Pulmonary artery (tissue), 1 donor: Measurements from ENCODE around the genes CCDC32, RPUSD2, KNL1, RHOV and CHAC1.

GRCh38 chr15:40389428-40390516 lies 7.3 kb downstream of the KNSTRN start:
- PRO-cap = no peak

DNA sequence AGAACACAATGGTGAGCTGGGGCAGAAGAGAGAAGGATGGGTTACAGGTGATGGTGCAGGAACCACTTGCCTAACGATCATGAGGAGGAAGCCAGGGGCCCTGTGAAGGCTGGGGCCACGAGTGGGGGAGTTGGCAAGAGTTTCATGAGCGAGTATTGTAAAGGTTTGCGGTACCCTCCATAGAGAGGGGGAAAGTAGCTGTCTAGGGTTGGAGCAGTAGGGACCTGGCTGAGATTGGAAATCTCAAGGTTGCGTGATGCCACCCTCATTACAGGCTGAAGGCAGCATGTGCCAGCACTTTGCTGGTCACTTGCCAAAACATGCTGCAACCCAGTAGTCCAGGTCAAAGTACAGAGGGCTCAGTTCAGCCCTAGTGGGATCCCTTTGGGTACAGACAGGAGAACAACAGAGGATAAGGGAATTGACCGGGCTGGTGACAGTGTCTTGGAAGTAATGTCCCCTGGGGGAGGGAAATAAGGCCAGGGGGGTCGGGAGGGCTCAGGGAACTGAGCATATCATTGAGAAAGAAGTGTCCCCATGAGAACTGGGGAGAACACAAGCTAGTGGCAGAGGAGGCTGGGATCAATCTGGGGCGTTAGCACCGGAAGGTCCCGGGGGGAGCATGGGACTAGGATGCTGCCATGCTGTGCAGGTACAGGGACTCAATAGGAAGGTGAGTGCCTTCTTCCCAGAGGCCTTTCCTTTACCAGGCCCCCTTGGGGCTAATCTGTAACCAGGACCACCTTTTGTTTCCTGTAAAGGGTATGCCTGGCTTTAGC lies 6.8 kb downstream of the IVD start:
- PRO-cap = no peak

DNA sequence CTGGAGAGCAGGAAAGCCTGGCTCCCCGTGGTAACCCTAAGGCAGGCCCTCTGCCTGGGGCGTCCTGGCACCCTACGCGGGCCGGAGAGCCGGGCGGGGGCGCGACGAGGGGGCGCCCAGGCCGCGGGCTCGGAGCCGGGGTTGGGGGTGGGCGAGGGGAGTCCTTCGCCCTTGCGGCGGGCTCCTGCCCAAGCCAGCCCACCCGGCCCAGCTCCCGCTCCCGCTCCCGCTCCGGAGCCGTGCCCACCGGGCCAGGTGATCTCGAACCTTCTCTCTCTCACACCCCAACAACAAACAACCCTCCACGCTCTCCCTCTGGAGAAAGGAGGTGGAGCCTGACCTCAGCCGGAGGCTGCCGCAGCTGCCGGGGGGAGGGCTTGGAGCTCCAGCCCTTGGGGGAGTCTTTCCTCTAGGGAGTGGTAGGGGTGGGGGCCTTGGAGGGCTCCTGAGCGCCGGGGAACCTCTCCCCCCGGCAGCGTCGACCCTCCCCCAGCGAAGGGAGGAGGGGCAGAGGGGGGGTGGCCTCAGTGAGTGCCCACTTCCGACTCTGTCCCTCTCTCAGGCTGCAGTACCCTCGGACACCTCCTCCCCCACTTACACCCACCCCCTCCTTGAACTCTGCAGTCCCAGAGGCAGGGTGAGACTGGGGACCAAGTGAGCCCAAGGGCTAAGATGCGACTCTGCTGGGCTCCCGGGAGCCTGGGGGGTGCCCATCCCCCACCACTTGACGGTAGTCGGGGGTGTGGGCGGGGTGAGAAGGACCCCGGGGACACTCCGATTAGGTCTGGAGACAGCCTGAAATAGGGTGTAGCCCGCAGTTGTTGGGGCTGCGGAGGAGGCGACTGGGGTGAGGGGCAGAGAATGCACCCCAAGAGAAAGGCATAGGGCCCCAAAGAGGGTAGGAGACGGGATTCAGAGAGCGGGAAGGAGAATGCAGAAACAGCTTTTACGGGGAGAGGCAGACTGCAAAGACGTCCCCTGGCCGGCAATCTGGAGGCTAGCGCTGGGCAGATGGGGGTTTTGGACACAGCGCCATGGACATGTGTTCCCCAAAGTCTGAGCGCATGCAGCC lies 4.4 kb upstream of the BAHD1 start:
- PRO-cap = no peak

- PRO-cap = no peak
Measured at GRCh38 chr15:40442098-40442670, 1.4 kb downstream of the BAHD1 start.

DNA sequence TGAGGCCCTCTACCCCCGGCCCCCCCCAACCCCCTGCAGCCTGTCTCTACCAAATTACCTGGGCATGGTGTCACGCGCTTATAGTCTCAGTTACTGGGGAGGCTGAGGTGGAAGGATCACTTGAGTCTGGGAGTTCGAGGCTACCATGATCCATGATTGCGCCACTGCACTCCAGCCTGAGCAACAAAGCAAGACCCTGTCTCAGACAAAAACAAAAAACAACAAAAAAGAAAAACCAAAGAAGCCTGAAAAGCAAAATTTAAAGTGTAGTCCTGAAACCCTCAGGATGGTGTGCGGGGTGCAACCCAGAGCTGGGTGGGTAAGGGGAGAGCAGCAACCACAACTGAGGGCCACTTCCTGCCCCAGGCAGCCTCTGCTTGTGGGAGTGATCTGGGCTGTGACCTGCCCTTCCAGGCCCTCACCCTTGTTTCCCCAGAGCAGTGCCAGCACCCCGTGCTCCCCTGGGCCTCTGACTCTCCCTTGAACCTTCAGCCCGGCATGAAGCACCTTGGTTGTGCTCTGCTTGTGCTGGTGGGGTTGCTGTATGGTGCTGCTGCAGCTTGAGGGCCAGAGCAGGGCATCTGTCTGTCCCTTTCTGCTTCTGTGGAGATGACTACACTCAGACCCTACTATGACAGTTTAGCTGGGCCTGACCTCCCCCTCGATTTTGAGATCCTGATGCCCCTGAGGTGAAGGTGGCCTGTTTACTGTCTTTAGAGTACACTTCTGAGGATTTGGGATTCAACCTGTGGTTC lies 13.2 kb downstream of the BAHD1 start:
- PRO-cap = no peak

GRCh38 chr15:40564222-40565427 lies at the start of gene CCDC32:
CCDC32 (minus strand) TSS chr15:40565042.
- PRO-cap = bidirectional peak, plus-strand start at chr15:40565191, minus-strand start at chr15:40565011

- PRO-cap = unidirectional peak, plus-strand start at chr15:40569299; unidirectional peak, plus-strand start at chr15:40569365
Measured at GRCh38 chr15:40569020-40570122, at the start of gene RPUSD2. RPUSD2 (plus strand) TSS chr15:40569299.

- PRO-cap = no peak
Measured at GRCh38 chr15:40582639-40583377, 11.2 kb upstream of the KNL1 start.

DNA sequence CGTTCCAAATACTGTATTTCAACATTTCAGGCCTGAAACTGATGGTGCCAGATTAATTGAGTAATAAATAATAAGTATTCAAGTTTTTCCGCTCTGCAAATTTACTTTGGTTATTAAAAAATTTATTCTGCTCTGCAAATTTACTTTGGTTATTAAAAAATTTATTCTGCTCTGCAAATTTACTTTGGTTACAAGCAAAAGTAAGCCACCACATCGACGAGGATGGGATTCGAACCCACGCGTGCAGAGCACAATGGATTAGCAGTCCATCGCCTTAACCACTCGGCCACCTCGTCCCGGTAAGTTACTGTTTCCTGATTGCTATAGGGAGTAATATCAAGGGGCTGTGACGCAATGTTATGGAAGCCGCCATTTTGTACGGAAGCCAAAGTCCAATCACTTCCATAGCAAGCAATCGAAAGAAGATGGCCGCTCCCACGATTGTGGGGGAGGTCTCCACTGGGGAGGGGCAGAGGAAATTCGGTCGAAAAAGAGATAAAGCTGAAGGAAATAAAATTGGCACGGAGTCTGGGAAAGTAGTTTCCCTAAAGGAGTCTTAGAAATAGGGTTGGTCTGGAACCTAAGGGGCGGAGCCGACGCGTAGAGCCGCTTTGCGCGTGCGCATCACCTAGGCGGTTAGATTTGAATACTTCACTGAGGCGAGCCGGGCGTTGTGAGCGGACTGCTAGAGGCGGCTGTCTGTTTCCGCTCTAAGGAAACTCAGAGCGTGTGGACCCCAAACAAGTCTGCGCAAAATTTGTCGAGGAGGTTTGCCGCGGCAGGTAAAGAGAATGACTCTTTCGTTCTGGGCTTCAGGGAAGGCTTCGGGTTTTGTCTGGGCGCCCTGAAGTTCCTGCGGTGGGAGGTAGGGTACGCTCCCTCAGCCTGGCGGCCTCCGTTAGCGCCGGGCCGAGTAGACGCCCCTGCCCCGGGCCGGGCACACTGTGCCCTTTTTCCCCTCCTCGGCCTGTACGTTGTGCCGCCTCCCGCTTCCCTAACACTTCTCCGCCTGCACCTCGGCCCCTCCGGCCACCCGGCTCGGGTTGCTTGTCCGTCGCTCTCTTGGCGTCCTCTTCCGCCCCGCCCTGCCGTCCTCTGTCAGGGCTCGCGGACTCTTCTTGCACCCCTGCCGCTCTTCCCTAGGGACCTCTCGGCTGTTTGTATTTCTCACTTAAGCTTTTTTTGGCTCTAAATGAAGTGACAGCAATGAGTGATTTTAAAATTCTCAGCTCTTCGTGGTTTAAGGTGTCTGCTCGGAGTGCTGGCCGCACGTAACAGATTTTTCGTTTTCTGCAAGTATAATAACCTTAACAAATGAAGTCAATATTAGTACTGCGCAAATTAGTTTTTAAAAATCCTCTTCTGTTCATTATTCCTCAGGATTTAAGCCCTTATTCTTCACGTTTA lies at the start of gene KNL1:
TSS of gene KNL1 (plus strand) at position 639 of the 1,407 bp plus-strand sequence.
- PRO-cap = no peak

GRCh38 chr15:40676217-40676465 lies 18.8 kb upstream of the RAD51 start:
- PRO-cap = no peak

- PRO-cap = no peak
Measured at GRCh38 chr15:40751170-40751703, 3.8 kb downstream of the RMDN3 start.

DNA sequence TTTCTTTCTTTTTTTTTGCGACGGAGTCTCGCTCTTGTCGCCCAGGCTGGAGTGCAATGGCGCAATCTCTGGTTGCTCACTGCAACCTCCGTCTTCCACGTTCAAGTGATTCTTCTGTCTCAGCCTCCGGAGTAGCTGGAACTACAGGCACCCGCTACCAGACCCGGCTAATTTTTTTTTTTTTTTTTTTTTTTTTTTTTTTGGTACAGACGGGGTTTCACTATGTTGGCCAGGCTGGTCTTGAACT lies 1.2 kb downstream of the SPINT1 start:
- PRO-cap = no peak

DNA sequence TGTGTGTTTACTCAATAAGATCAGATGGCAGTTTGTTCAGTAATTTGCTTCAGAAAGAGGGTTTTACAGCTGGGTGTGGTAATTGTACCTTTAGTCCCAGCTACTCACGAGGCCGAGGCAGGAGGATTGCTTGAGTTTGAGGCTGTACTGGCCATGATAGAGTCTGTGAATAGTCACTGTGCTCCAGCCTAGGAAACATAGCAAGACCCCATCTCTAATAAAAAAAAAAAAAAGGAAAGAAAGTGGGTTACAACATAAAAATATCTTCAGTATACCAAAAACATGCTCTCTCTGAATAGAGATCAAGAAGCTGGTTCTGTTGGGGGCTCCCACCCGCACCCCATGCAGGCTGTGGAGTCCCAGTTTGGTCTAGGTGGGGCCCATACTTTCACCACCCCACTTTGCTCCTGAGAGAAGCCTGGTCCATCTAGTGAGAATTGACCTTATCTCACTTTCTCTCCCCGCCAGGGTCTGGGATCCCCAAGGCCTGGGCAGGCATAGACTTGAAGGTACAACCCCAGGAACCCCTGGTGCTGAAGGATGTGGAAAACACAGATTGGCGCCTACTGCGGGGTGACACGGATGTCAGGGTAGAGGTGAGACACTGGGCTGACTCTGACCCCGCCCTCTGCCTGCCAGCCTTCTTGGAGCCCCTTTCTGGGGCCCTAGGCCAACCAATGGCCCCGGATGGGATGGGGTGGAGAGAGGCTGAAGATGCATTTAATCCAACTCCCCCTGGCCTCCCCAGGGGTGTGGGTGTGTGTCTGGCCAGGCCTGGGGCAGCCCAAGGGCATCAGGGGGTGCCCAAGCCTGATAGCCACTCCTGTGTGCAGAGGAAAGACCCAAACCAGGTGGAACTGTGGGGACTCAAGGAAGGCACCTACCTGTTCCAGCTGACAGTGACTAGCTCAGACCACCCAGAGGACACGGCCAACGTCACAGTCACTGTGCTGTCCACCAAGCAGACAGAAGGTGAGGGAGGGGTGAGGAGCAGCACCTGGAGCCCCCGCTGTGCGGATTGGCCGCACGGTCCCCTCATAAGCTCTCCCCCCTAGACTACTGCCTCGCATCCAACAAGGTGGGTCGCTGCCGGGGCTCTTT lies 9.2 kb downstream of the SPINT1 start:
- PRO-cap = no peak

GRCh38 chr15:40855725-40856155 lies 11.9 kb downstream of the SPINT1 start:
- PRO-cap = no peak

DNA sequence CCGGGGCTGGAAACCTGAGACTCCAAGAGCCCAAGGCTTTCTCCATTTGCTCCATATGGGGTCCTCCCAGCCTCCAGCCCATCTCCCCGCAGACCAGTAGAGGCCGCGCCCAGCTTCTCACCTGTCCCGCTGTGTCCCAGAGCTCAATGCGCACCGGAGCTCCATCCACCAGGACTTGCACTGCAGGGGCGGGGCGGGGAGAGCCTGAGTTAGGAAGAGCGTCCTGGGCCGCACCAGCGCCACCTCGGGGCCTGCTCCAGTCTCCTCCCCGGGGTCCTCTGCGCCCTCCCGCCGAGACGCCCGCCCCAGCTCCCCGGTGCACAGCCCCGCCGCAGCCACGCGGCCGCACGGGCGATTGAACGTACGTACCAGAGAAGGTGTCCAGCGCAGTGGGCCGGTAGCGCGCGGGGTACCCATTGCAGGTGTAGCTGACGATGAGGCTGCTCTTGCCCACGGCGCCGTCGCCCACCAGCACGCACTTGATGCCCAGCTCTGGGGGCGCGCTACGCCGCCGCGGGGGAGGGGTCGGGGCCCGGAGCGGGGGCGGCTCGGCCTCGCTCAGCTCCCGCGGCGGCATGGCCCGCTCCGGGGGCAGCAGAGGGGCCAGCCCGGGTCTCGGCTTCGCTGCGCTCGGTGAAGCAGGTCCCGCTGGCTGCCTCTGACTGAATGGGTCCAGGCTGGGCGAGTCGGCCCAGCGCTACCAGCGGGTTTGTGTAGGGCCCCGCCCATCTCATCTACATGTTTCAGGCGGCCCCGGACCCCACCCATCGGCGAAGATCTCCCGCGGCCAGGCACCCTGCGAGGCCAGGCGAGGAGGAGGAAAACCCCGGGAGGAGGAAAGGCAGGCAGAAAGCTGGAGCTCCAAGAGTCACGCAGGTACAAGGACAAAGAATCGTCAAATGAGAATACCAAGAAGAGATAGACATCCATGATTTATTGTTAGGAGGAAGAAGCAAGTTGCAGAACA lies at the start of gene RHOV:
TSS of gene RHOV (minus strand) at position 672 of the 967 bp plus-strand sequence.
- PRO-cap = unidirectional peak, minus-strand start at position 660 of the sequence

DNA sequence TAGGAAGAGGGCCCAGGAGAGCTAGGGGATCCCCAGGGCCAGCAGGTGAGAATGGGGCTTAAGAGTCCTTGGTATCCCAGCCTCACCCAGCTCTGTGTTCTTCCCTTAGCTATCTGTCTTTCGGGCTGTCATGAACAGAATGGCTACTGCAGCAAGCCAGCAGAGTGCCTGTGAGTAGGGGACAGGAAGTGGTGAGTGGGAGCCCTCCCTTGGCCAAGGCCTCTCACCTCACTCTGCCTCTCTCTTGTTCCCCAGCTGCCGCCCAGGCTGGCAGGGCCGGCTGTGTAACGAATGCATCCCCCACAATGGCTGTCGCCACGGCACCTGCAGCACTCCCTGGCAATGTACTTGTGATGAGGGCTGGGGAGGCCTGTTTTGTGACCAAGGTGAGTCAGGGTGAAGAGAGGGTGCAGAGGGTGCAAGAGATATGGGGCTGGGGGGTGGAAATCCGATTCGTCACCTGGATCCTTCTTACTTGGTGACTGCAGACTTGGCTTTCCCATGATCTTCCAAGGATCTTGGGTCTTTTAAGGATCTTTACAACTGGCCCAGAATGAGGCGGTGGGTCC lies 3.0 kb downstream of the DLL4 start:
- PRO-cap = no peak

- PRO-cap = bidirectional peak, plus-strand start at chr15:40953445, minus-strand start at chr15:40953252
Measured at GRCh38 chr15:40953350-40953644, at the start of gene CHAC1. CHAC1 (plus strand) TSS chr15:40953471.

GRCh38 chr15:40964238-40964623 lies 11.0 kb downstream of the CHAC1 start:
- PRO-cap = no peak

DNA sequence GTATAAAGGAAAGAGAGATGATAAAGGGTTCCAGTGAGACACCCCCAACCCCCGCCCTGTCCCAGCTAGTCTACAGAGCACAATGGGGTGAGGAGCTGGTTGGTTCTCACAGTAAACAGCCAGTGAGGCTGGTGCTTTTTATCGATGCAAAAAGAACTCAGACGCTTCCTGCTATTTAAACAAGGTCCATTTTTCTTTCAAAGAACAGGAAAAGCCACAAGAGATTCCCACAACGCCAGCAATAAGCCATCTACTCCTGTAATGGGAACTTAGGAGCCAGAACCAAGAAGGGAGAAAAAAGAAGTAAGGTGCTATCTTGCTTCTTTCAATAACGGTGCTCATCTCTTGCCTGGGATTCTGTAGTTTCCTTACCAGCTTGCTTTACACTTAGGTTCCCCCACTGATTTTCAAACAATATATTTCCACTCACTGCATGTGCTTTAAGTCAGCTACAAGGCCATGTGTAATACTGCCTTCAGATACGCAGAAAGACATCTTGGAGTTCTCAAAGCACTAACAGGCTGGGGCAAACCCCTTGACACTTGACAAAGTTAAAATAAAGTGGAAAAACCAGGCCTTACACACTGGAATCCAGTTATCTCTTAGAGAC lies 66.1 kb downstream of the CHAC1 start:
- PRO-cap = no peak

DNA sequence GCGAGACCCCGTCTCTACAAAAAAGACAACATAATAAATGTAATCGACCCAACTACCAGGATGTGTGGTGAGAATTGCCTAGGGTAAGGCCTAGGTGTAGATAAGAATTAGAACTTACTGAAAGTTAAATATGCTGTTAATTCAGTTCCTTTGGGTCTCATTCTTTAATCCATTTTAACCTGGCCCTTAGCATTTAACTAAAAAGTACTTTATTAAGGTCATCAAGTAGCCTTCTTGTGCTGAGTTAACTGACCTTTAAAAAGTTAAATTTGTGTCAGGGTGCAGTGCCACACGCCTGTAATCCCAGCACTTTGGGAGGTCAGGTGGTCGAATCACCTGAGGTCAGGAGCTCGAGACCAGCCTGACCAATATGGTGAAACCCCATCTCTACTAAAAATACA lies 1.1 kb upstream of the INO80 start:
- PRO-cap = no peak